ENCODE data around the gene ESRRG.

GRCh38 chr1:212827801-212828198 is 19.6 kb downstream of the SPATA45 start:
- PRO-cap, result no peak

DNA sequence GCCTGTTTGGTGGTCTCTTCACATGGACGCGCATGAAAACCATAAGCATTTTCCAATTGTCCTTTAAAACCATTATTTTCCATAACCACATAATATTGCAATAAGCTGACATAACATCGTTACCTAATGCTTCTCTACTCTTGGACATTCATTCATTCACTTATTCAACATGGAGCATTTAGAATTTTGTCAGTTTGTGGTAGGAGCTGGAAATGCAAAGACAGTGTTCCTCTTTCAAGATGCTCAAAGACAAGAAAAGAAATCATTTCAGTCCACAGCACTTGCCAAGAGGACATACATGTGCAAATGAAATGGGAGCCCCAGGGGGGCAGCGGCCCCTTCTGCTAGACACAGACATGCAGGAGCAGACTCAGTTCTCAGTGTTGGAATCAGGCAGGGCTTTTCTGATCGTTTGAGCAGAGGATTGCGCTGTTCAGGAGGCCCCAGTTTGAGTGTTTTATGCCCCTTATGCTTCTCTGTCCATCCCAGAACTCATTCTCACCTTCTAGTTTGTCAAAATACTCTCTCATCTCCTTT is 35.6 kb upstream of the VASH2 start:
- PRO-cap, result bidirectional peak, plus-strand start at position 373 of the sequence, minus-strand start at position 251 of the sequence

DNA sequence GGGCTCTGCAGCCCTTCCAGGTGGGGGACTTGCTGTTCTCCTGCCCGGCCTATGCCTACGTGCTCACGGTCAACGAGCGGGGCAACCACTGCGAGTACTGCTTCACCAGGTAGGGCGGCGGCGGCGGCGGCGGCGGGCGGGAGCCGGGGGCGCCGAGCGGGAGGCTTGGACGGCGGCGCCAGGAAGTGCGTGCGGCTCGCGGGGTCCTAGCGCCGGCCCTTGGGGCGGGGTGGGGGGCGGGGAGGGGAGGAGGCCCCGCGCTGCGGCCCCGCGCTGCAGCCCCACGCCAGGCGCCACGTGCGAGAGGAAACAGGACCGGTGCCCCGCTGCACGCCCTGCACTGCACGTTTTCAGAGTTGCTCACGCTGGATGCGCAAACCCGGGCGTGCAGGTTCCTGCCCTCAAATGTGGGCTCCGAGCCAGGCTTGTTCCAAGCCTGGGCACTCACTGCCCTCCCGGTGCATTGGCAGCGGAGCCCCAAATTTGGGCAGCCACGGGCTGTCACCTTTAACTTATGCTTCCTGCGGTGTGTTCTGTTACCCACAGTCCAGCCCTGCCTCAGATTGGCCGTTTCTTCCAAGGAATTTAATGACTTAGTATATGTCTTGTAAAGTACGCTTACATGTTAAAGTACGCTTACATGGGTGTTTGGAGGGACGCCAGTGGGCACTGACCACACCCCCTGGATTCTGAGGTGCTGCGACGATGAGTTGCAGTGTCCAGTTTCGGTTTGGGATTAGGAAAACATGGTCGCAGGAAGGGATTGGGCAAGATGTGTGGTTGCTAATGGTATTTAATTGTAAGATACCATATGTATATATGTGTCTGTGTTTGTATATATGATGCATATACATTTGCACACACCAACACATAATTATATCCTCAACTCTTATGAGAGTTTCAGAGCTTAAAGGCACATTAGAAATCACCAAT is 626 bp downstream of the SMYD2 start:
- PRO-cap, result bidirectional peak, plus-strand start at position 248 of the sequence, minus-strand start at position 92 of the sequence

GRCh38 chr1:214310722-214311186 is 29.8 kb downstream of the SMYD2 start:
- PRO-cap, result no peak

DNA sequence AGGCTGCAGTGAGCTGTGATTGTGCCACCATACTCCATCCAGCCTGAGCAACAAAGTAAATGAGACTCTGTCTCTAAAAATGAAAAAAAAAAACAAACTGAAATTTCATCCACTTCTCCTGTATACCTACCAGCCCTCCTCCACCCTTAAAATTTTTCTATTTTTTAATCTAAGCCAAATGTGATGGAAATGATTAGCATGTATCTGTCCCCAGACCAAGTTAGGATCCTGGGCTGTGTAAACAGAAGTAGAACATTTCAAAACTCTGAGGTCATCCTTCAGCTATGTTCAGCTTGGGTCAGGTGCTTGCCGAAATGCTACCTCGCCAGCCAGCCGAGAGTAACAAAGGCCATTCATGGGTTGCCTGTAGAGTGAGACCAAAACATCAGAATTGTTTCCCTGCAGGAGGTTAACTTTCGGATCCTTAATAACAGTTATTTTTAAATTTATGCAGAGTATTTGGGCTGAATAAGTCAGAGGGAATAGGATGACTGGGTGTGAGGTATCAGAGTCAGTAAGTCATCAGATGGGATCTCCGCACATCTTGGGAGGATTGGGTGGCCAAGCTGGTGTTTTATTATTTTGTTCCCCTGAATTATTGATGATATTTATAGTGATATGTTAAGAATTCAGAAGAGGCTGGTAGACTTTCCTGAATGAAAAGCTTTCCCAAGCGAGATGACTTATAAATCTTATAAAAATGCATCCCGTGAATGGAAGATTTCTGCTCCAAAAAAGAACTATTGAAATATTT is 35.6 kb downstream of the SMYD2 start:
- PRO-cap, result bidirectional peak, plus-strand start at position 522 of the sequence, minus-strand start at position 344 of the sequence

- PRO-cap, result no peak
Observed at GRCh38 chr1:214329814-214330810, 49.2 kb downstream of the SMYD2 start.

DNA sequence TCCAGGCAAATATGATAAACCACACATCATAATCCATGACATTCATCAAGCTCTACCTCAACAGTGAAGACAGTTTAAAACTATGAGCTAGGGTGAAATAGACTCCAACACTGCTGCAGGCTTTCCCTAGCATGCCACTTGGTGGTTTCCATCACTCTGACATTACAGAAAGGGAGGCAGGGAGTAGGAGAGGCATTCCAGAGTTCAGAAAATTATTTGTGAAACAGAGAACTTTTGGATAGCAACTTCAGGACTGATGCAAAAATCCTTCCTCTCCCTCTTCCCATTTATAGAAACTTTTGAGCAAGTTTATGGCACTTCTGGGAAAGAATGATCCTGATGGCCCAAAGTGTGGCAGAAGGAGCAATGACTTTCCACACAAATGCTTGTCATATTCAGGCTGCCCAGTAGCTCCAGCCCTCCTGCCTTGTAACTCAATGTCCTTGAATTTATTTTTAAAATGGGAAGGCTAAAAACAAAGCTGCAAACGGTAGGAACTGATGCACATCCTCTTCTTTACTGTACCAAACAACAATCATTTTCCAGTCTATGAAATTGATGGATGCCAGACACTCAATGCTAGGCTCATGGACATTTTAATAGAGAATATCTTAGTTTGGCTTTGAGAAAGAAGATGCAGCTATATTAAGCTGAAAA is 70.8 kb downstream of the SMYD2 start:
- PRO-cap, result no peak

GRCh38 chr1:214422358-214422719 is 129.1 kb downstream of the PTPN14 start:
- PRO-cap, result no peak

GRCh38 chr1:215023407-215023886 is 59.1 kb upstream of the KCNK2 start:
- PRO-cap, result no peak

DNA sequence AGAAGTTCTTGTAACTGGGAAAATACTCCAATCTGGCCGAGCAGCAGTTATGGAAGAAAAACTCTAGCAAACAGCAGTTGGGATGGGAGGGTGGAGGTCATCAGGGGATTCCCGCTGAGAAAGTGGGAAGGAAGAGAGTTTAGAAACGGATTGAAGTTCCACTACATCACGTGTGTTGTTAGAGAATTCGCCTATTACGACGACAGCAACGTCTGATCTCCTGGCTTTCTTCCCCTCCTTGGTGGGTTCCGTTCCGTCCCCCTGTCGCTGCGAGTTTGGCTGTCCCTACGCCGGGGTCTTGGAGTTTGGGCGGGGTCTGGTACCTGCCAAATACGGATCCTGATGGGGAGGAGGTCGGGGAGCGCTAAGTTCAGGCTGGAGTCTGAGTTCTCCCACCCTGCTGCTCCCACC is 911 bp upstream of the KCNK2 start:
- PRO-cap, result no peak

DNA sequence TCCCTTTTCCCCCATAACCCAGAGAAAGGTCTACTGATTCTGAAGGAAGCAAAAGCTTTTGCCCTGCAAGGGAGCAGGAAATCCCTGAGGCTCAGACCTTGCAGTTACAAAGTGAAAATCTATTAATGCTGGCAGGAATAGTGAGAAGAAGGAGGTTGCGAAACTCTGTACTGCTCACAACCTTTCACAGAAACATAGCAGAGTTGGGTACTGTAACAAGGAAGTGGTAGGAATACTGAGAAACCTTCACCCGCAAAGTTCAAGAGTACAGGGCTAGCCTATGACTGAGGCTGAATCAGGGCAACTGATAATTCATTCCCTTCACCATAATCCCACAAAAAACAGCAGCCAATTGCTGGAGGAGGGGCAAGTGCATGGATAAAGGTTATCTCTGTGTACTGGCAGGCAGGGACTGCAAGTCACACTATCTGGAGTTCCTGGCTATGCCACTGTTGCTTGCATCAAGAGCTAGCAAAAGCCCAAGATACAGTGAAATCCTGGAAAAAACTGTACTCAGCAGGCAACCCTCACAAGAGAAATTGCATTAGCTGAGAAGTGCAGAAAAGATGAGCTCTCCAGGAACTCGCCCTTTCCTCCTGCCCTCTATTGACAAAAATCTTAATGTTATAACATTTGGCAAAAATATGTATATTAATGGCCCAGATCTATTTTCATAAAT is 23.8 kb upstream of the KCTD3 start:
- PRO-cap, result no peak

GRCh38 chr1:215604036-215604370 is 36.9 kb downstream of the KCTD3 start:
- PRO-cap, result no peak

DNA sequence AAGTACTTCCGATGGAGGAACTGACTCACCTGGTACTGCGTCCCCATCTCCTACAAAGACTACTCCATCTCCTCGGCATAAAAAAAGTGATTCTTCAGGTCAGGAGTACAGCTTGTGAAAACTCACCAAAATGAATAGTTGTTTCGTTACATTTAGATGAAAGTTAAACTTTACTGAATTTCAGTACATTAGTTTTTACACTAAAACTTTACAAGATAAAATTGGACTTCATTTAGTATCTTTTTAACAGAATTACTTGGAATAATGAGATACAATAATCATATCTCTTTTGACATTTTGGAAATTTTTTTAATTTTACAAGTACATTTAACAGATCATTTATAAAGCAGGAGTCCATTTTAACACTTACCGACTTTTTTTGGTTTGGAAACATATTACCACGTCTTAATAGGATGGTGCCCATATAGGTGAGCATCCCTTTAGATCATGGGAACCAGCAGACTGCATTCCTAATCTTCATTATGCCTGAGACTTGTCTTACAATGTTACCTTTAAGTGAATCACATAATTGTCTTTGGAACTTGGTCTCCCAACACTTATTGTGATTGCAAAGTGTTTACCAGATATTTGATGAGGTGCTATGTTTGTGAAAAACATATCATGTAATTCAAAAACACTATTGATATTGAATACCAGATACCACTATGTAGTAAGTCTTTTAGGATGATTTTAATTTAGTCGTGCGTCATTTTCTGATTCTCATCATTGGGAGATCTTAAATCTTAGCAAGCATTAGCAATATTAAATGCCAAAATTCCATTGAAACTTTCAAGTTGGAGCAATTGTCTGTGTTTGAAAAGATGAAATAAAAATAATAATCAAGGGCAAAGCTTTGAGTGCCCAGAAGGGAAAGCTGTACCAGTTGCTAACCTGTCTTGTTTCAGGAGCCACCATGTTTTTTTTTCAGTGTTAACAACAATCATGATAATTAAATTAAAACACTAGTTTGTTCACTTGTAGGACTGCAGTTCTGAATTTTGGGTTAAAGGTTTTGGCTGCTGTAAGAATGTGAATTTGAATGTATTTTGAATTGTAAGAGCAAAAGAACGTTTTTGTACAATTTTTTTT is 53.7 kb downstream of the KCTD3 start:
- PRO-cap, result no peak

GRCh38 chr1:215650468-215651037 is 83.4 kb downstream of the KCTD3 start:
- PRO-cap, result no peak

- PRO-cap, result no peak
Observed at GRCh38 chr1:216425495-216426015, 2.3 kb upstream of the USH2A start.

DNA sequence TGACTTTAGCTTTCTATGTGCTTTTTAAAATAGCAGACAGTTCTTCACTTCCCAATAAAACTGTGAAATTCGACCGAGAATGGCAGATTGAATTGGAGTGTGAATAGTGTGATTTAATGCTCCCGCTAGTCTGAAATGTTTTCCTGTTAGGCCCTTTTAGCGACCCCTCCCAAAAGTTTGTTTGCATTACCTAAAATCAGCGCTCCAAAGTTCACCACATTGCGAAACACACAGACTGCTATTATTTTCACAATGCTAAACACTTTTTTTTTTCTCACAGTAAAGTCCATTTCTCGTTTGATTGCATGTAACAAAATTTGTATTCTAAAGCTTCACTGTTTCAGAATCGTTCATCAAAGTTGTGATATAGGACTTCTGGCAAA is 76.3 kb upstream of the USH2A start:
- PRO-cap, result no peak

- PRO-cap, result no peak
Observed at GRCh38 chr1:216617072-216617691, 106.0 kb downstream of the ESRRG start.

GRCh38 chr1:216723036-216723743 is at the start of gene ESRRG:
TSS of gene ESRRG (minus strand) at chr1:216723429.
- PRO-cap, result bidirectional peak, plus-strand start at chr1:216723611, minus-strand start at chr1:216723465

GRCh38 chr1:216905151-216905587 is 181.9 kb upstream of the ESRRG start:
- PRO-cap, result no peak

DNA sequence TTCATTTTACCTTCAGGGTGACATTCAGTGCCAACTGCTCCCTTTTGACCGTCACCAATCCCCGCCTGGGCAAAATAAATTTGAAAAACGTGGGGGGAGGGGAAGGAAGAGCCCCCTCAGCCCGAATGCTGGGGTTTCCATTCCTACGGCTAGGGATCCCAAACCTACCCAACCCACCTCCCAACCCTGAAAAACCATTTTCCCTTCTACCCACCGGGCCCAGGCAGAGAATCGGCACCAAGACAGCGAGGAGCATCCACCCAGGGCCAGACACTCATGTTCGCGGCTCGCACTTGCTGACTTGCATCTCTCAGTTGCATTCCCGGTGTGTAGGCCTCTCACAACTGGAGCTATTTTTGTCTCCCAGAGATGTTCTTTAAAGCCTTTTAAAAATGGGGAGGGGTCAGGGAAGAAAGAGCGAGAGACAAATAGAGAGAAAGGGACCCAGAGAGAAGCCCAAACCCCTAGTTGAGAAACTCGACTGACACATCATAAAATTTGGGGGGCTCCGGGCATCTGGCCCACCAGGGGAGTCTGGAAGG is 367.1 kb upstream of the ESRRG start:
- PRO-cap, result no peak

Data from WTC11 (cell line).